NT2/D1 (cell line): ENCODE measurements around a stretch of chr6.

DNA sequence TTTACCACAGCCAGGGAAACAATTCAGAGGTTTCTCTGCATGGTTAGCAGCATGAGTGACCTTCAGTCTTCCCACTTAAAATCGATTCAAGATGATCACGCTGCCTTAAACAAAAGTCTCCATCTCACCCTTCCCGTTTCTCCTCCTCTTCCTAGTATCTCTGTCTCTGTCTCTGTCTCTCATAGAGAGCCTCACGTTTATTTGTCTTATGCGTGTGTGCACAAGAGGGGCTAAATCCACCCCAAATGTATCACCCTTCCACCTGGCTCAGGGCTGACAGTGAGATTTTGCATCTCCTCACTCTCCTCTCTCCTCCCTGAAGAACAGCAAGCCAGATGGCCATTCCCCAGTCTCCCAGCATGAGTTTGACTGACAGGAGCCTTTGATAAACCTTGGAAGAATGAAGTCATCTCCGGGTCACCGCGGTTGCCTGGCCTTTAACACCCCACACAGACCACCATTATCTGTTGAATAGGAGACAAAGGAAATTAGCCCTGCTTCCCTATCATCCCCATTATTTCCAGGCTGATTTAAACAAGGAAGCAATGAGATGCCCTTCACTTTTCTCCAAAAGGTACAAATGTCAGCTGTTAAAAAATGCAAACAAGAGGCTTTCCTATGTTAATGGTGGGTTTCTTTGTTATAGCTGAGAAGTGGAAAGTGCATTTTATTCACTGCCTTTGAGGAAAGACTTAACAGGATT, 525.0 kb upstream of the ID4 start:
- RRBS, 2 experiments, result no CpG with 5 or more reads among the region's 8 CpGs

- RRBS, 2 experiments, result no CpG with 5 or more reads among the region's 6 CpGs
Measured at GRCh38 chr6:19849545-19850264, 12.5 kb downstream of the ID4 start.

- RRBS, 2 experiments, result no CpG with 5 or more reads among the region's 3 CpGs
Measured at GRCh38 chr6:20126020-20126704, 86.1 kb downstream of the MBOAT1 start.

- RRBS, 2 experiments, result no CpG with 5 or more reads among the region's 12 CpGs
Measured at GRCh38 chr6:20217146-20218338, 5.3 kb upstream of the MBOAT1 start.

DNA sequence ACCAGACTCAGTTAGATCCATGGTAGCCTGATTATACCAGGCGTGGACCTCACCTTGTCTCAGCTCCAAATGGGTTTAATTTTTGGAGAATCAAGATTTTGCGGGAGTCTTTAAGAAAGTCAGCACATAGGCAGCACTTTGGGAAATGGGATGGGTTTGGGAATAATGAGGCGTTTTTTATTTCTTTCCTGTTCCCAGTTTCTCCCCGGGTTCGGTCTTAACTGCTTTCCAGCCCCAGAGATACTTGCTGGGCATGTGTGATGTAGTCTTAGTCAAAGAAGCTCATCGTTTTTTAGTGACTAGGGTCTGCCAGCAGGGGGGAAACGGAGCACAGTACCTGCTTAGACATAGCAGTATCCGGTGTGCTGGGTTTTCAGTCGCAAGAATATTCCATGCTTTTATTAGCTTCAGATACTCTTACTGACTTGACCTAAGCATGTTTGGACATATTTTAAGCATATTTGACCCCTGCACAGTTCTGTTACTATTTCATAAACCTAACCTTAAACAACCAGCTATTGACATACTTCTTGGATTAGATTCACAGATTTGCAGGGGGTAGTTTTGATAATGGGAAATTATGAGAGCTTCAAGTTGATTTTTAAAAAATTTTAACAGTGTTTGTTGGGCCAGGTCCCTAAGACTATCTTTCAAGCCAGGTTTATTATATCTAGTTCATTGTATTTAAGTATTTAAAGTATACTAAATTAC, 2.9 kb downstream of the E2F3 start:
- RRBS, 2 experiments, result no CpG with 5 or more reads among the region's 9 CpGs

- RRBS, 2 experiments, result no CpG with 5 or more reads among the region's 13 CpGs
Measured at GRCh38 chr6:20412940-20414190, 11.7 kb downstream of the E2F3 start.

GRCh38 chr6:20468443-20469274, 65.6 kb upstream of the CDKAL1 start:
- RRBS, 2 experiments, result no CpG with 5 or more reads among the region's 6 CpGs

DNA sequence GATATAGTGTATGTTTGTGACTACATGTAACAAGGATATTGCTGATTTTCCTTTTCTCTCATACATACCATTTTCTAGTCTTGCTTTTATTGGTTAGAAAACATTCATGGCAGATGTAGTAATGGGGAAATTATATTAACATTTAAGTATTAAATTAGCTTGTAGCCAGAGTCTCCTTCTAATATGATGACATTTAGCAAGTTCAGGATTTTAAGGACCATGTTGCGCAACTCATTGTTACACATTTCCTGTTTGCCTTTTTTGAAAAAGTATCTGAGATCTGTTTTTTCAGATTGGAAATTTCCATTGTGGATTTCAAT, 38.6 kb downstream of the CDKAL1 start:
- RRBS, 2 experiments, result no CpG with 5 or more reads among the region's 1 CpG

DNA sequence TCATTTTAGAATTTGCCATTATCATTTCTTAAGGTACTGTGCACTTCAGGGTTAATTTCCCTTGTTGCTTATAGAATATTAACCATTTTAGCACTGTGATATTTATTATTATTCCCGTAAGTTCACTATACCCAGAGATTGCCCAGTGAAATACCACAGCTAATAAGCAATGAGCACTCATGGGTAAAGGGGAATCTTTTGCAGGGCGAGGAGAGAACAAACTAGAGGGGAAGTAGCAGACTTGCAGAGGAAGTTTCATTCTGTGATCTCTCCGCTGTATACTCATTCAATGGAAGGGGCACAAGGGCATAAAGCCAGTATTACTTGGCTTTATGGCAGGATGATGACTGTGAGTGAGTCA, 471.4 kb downstream of the CDKAL1 start:
- RRBS, 2 experiments, result no CpG with 5 or more reads among the region's 3 CpGs

DNA sequence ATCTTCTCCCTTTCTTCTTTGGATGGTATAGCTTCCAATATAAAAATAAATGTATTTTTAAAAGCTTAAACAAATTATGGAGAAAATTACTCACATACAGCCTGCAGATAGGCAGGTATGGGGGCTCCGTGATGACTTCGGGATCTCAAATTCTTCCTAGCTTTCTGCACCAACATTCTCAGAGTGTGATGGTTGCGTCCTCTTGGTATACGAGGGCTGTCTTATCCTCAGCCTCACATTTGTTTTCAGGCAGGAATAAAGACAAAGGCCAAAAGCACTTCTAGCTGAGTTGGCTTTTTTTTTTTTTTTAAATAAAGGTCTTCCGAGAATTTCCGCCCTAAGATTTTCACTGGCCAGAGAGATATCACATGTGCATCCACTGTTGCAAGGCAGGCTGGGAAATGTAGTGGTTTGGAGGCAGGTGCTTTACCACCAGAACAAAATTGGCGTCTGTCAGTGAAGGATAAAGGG, 335.0 kb upstream of the SOX4 start:
- RRBS, 2 experiments, result no CpG with 5 or more reads among the region's 7 CpGs

- RRBS, 2 experiments, result no CpG with 5 or more reads among the region's 7 CpGs
Measured at GRCh38 chr6:21348395-21348804, 245.2 kb upstream of the SOX4 start.

GRCh38 chr6:21594726-21595507, 1.4 kb downstream of the SOX4 start:
- RRBS, 2 experiments, result 1 to 3% methylated on average over 6 of the region's 98 CpGs

DNA sequence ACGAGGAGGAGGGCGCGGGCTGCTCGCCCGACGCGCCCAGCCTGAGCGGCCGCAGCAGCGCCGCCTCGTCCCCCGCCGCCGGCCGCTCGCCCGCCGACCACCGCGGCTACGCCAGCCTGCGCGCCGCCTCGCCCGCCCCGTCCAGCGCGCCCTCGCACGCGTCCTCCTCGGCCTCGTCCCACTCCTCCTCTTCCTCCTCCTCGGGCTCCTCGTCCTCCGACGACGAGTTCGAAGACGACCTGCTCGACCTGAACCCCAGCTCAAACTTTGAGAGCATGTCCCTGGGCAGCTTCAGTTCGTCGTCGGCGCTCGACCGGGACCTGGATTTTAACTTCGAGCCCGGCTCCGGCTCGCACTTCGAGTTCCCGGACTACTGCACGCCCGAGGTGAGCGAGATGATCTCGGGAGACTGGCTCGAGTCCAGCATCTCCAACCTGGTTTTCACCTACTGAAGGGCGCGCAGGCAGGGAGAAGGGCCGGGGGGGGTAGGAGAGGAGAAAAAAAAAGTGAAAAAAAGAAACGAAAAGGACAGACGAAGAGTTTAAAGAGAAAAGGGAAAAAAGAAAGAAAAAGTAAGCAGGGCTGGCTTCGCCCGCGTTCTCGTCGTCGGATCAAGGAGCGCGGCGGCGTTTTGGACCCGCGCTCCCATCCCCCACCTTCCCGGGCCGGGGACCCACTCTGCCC, 2.1 kb downstream of the SOX4 start:
- RRBS, 2 experiments, result 2% methylated on average over 7 of the region's 79 CpGs; no CpG with 5 or more reads in 1 of the 2 experiments

- RRBS, 2 experiments, result no CpG with 5 or more reads among the region's 4 CpGs
Measured at GRCh38 chr6:21844907-21845527, 251.5 kb downstream of the SOX4 start.

- RRBS, 2 experiments, result no CpG with 5 or more reads among the region's 9 CpGs
Measured at GRCh38 chr6:21855730-21856777, 262.5 kb downstream of the SOX4 start.

- RRBS, 2 experiments, result no CpG with 5 or more reads among the region's 5 CpGs
Measured at GRCh38 chr6:21886269-21887158, 293.0 kb downstream of the SOX4 start.

DNA sequence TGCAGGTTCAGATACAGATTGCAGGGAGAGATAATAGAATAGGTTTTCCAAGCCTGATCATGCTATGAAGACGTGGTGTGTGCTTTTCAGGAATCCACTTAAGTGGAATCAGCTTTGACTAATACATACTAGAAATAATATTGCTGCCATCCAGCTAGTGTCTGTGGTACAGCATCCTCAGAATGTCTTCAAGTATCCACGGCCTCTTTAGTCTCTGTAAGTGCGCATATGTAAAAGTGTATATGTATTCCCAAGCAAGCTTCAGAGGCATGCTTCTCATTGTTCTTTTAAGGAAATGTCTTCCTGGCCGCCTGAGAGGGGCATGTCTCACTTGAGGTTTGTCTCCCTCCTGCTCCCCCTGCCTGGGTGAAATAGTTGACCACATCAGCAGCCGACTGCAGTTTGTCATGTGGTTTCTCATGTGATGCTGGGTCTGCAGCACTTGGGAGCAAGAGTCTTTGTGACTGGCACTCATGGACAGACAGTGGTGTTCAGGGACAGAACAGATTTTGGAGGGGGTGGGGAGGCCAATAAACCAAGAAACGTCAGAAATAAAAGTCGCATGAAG, 150.9 kb downstream of the PRL start:
- RRBS, 2 experiments, result no CpG with 5 or more reads among the region's 7 CpGs

DNA sequence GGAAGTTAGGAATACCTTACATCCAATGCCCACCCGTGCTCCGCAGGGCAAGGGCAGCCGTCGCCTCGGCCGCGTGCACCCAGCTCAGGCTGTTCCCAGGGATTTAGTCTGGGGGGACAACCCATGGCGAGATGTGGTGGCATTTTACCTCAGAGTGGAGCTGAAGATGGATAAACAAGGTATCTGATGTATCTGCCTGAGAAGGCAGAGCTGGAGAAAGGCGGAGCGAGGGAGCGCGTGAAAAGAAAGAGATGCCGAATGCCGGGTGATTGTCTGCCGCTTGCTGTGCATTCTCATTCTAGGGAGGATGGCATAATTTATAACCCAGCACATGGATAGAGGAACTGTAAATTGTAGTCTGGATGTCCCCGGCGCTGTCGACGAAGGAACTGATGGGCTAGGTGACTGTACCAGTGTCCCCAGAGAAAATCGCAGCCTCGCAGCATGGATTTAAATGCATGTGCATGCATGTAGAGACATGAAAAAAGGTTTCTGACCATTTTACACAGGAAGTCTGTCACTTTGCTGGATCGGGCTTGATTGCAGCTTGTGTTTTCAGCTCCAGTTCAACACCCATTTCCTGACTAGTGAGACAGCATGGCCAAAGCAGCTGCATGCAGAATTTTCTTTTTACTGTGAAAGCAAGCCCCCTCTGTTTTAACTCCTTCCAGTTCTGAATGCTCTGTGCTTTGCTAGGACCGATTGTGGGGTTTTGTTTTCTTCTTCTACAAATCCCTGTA, 149.8 kb downstream of the PRL start:
- RRBS, 2 experiments, result 95 to 100% methylated on average over 1 to 3 of the region's 23 CpGs

DNA sequence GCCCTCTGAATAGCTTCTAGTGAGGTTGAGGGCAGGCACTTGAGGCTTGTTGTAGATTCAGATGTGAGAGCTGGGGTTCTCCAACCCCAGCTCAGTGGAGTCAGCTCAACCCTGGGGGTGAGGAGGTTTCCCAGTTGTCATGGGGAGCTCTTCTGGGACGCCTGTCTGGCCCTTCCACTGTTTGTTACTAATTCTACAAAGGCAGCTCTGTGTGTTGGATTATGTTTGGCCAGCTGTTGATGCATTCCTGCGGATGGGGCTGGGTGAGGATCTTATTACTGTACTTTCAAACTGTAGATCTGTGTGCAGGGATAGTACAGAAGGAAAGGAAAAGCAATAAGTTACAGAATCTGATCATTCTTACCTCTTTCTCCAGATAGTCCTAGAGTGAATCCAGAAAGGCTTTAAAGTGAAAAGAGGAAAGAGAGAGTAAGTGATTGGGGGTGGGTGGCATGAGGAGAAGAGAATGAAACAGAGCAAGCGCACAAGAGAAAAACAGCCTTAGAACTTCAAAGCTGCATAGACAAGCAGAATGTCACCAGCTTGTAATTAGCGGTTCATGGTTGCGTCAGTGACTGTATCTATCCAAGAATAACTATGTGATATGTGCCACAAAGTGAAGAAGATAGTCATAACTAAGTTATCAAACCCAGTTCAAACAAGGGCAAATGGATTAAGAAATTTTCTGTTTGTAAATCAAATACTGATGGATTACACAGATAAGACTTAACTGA, 148.6 kb downstream of the PRL start:
- RRBS, 2 experiments, result no CpG with 5 or more reads among the region's 5 CpGs

- RRBS, 2 experiments, result no CpG with 5 or more reads among the region's 2 CpGs
Measured at GRCh38 chr6:24584421-24584800, 61.6 kb downstream of the KIAA0319 start.